ENCODE measurements around the genes TMBIM6 and CERS5.

GRCh38 chr12:49706236-49706334 lies 1.1 kb downstream of the FMNL3 start:
- PRO-cap = no peak
- RAMPAGE, long total RNA, 2 experiments = no peak in any of the 2 experiments

- PRO-cap = no peak
- RAMPAGE, long total RNA, 2 experiments = no peak in any of the 2 experiments
Observed at GRCh38 chr12:49707677-49707985, 426 bp upstream of the FMNL3 start.

GRCh38 chr12:49741455-49742494 lies at the start of gene TMBIM6:
TSS of gene TMBIM6 (plus strand) at chr12:49741557.
- PRO-cap = bidirectional peak, plus-strand start at chr12:49741557, minus-strand start at chr12:49741380; bidirectional peak, plus-strand start at chr12:49741811, minus-strand start at chr12:49741765; bidirectional peak, plus-strand start at chr12:49742179, minus-strand start at chr12:49742045
- RAMPAGE, long total RNA, 2 experiments = start-site peak on the plus strand in 2 of 2 experiments, at chr12:49741554-49741568 at its widest, 478 to 828 reads per replicate

GRCh38 chr12:49764776-49765458 lies 23.6 kb downstream of the TMBIM6 start:
- PRO-cap = no peak
- RAMPAGE, long total RNA, 2 experiments = no peak in any of the 2 experiments

DNA sequence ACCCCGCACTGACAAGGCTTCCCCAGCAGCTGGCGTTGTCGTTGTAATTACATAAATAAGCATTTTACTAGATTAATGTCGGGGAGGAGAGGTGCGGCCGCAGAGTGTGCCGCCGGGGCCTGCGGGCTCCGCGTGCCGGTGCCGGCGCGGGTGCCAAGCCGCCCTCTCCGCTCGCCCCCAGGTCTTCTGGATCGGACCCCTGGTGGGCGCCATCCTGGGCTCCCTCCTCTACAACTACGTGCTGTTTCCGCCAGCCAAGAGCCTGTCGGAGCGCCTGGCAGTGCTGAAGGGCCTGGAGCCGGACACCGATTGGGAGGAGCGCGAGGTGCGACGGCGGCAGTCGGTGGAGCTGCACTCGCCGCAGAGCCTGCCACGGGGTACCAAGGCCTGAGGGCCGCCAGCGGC lies 4.7 kb downstream of the AQP2 start:
- PRO-cap = no peak
- RAMPAGE, long total RNA, 2 experiments = no peak in any of the 2 experiments

- PRO-cap = no peak
- RAMPAGE, long total RNA, 2 experiments = no peak in any of the 2 experiments
Observed at GRCh38 chr12:50112366-50112843, 369 bp downstream of the COX14 start.

DNA sequence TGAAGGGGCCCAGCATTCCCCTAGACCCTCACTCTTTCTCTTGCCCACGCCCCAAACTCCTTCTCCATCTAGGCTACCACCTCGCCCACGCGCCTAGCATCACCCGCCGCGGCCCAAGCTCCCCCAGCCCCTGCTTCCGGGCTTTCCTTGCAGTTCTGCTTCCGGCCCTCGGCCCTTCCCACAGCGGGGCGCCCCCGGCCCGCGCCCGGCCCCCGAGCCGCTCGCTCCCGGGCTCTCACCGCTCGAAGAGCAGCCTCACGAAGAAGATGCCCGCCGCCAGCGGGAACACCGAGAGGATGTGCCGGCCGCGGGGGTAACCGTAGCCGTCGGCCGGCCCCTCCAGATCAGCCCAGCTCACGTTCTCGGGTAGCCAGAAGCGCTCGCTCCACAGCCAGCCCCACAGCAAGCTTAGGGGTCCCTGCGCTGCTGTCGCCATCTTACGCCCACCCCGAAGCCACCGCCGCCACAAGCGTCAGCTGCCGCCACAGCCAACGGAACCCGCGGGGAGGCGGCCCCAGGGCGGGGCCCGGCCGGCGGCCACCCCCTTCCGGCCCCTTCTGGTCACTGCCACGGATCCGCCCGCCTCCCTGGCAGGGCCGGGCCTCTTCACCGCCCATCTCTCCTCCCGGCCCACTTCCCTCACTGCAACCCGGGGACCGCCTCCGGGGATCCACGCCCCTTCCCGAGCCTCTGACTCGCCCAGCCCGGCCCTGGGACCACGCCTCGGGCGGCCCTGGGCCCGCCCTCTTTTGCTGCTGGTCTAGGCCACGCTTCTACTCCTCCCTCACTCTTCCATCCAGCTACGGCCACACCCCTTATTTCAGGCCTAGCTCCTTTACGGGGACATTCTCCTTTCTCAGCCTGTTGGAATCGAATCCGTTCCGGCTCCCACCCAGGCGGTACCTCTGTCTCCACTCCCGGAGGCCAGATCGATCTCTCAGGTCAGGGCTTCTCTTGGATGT lies at the start of gene CERS5:
Gene CERS5, minus strand, starts transcription at position 508 of the 962 bp plus-strand sequence.
- PRO-cap = bidirectional peak, plus-strand start at position 787 of the sequence, minus-strand start at position 508 of the sequence
- RAMPAGE, long total RNA, 2 experiments = start-site peak on the minus strand in 1 of 2 experiments, centred at position 486 of the sequence, 201 reads per replicate

- PRO-cap = bidirectional peak, plus-strand start at chr12:50221642, minus-strand start at chr12:50221323
- RAMPAGE, long total RNA, 2 experiments = no peak in any of the 2 experiments
Observed at GRCh38 chr12:50221020-50221869, 54.1 kb upstream of the CERS5 start.

DNA sequence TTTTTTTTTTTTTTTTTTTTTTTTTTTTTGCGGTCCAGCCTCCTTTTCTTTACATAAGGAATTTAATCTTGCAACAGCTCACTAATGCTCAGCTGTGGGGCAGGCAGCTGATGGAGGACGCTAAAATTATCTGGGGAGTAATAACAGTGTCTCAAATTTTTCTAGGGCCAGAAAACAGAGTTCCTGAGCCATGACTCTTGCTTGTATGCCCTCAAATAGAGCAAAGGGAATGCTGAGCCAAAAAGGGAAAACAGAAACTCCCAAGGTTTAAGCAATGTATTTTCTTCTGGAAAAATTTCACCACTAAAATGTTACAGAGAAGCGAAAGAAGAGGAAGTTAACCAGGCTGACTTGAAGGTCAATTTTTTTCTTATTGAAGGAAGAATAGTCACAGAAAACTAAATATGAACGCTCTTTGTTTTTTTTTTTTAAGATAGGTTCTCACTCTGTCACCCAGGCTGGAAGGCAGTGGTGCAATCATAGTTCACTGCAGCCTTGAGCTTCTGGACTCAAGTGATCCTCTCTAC lies 41.3 kb downstream of the LIMA1 start:
- PRO-cap = no peak
- RAMPAGE, long total RNA, 2 experiments = no peak in any of the 2 experiments

DNA sequence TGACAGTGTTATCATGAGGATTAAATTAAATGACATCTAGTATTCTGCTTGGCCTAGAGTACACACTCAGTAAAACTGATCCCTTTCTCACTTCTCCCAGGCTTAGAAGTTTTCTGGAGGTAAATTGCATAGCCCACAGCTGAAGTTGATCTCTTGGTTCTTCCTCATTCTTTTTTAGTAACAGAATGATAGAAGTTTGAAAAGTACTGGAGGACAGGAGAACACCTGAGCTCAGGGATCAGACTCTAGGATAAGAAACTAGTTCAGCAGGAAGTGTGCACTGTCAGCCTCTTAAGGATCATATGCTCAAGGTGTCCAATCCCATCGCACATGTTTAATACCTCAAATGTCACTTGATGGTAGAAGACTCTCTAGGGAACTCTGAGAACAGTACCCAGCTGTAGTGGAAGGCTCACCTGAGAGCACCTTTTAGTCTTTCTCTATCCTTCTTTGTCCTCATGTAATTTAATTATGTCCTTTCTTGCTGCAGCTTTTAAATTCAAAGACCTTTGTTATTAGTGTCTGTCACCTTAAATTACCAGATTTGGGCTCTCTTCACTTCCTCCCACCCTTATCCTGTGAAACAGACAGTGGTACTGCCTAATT lies 14.7 kb upstream of the LIMA1 start:
- PRO-cap = no peak
- RAMPAGE, long total RNA, 2 experiments = no peak in any of the 2 experiments

DNA sequence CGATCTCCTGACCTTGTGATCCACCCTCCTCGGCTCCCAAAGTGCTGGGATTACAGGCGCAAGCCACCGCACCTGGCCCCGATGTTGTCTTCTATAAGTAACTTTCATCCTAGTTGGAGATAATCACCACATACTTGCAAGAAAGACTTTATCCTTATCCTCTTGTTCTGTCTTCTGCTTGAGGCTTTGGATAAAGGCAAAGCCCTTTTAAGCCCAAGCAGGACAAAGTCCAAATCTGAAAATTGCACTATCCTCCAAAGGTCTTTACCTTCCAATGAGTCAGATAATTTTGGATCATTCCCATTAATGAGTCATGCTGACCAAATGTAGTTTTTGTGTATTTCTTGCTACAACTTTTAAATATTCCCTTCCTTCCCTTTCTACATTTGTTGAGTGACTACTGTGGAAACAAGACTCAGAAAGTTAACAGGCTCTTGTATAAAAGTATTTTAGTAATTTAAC lies 20.9 kb upstream of the LIMA1 start:
- PRO-cap = no peak
- RAMPAGE, long total RNA, 2 experiments = no peak in any of the 2 experiments

DNA sequence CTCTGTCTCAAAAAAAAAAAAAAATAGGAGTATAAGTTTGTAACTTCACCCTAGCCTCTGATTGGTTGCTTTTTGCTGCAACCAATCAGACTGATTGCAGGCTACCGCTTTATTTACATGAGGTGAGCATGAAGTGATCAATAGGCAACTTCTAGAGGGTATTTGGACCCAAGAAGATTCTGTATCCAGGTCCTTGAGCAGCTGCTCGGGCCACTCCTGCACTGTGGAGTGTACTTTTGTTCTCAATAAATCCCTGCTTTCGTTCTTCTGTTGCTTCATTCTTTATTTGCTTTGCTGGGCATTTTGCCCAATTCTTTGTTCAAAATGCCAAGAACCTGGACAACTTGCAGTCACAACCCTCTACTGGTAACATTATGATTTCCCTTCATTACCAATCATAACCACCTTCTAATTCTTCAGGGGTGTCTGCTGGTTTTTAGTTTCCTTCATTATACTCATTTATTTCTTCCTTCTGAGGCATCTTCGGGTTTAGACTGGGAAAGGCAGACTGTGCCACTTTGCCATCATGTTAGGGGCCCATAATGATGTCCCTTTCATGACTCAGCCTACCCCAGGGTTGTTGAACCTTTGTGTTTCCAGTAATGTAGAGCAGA lies 43.4 kb upstream of the LIMA1 start:
- PRO-cap = no peak
- RAMPAGE, long total RNA, 2 experiments = no peak in any of the 2 experiments

DNA sequence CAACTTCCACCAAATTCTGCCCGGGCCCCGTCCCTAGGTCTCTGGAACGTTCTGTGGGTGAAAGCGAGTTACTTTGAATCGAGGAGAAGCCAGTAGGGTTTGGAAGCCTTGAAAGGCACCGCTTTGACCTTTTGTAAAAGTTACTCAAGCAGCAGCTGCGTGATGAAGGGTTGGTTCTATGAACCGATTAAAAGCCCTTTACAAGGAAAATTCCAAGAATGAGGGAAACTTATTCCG lies 752 bp downstream of the LARP4 start:
- PRO-cap = no peak
- RAMPAGE, long total RNA, 2 experiments = no peak in any of the 2 experiments

GRCh38 chr12:50562263-50562890 lies 57.6 kb downstream of the DIP2B start:
- PRO-cap = no peak
- RAMPAGE, long total RNA, 2 experiments = start-site peak on the plus strand in 1 of 2 experiments, at chr12:50562493-50562612 at its widest, 12 reads per replicate

DNA sequence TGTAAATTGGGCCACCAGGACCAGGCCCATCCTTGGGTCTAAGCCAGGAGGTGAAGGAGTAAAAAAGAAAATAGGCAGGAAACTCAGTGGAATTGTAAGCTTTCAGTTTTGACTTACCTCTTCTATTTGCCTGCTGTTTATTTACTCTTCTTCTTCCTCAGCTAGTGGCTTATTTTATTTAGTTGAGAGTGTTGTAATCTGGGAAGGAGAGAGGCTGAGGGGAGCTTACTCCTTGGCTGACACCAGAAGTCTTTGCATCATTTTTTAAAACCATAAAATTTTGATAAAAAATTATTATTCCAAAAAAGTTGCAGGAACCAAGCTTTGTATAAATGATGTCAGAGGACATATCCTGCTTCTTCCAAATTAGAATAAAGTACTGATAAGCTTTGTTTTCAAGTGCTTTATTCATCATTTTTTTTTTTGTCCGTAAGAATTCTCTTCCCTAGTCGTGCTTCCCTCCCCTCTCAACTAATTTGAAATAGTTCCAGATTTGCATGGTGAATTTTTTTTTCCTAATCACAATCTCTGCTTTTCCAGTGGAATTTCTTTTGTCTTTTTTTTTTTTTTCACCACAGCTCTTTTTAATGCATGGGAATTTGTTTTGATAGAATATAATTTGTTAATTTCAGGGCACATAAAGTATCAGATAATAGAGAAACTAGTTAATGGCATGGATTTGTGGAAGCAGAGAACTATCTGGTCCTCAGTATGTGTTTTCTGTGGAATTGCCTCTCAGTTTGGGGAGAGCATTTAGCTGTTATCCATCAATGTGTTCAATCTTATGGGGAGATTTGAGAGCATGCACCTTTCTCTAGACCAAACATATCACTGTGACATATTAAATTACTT lies 64.0 kb downstream of the DIP2B start:
- PRO-cap = no peak
- RAMPAGE, long total RNA, 2 experiments = no peak in any of the 2 experiments

DNA sequence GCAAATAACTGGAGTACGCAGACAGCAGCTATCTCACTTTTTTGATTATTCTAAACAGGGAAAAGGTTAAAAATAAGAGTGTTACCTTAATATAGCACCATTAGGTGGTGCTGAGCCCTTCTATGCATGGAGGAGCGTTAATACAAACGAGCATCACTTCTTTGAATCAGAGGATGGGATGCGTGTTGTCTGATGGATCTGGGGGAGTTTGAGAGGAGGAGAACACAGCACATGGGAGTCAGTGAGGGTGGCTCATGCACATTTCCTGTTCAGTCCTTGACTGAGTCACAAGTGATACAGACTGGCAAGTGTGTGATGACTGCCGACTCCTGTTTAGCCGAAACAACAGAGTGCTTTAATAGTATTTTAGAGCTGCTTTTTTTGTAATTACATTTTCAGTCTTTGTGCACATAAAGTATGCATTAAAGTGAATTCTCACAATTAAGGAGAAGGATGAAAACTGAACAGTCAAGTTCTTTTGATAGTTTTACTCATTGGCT lies 92.7 kb downstream of the DIP2B start:
- PRO-cap = no peak
- RAMPAGE, long total RNA, 2 experiments = no peak in any of the 2 experiments

- PRO-cap = no peak
- RAMPAGE, long total RNA, 2 experiments = no peak in any of the 2 experiments
Observed at GRCh38 chr12:50611203-50611759, 106.5 kb downstream of the DIP2B start.

DNA sequence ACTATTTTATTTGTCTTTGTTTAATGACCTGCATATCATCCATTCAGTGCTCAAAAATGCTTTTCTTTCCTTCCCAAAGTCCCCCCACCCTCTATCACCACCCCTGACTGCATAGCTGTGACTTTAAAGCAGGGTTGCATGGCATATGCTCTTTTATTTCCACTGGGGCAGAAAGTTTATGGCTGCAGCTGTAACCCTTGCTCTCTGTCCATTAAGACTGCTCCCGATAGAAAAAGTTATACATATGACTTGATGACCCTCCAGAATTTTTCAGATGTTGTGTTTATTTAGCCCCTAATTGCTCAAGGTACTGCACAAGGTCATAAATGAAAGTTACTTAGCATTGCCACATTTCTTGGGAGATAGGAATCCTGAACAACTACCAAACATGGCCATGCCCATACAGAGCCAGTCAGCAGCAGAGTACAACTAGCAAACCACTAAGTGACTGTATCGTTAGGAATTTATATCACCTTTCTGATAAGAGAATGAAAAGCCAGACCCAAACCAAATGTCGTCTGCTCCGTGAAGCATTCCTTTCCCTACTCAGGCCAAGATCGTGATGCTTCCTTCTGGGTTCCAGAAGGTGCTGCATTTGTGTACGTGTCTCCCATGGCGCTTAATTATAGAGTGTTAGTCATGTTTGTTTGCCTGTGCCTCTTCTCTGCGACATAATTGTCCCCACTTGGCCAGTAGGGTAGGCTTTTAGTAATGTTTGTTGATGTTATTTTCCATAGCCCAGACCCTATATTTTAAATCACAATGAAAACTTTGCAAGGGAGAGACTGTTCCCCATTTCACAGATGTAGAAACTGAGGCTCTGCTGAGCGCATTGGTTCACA lies 114.4 kb downstream of the DIP2B start:
- PRO-cap = no peak
- RAMPAGE, long total RNA, 2 experiments = no peak in any of the 2 experiments

DNA sequence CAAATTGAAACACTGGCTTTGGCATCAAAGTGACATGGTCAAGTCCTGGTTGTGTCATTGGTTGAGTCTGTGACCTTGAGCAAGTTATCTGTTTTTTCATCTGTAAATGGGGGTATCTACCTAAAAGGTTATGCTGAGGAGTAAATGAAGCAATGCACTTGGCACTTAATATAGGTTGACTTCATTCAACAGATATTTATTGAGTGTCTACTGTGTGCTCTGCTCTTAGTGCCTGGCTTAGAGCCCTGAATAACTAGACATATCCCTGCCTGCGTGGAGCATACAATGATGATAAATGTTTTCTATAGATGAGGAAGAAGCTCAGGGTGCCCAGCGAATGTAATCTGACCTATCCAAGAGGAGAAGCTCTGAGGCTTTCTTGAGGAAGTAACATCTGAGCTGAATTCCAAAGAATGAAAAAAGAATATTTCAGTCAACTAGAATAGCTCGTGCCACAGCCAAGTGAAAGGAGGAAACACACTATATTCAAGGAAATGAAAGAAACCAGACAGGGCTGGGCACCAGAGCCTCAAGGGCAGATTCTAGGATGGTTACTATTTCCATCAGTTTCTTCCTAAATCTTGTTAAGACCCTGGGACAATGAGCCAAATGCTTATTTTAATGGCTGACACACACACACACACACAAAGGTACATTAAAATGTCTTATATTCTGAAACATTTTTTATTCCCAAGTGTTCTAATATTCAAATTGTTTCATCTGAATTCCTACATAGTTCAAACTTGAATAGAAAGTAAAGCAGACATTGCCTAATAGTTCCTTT lies 9.7 kb downstream of the METTL7A start:
- PRO-cap = no peak
- RAMPAGE, long total RNA, 2 experiments = no peak in any of the 2 experiments

GRCh38 chr12:50937044-50937674 lies 12.3 kb downstream of the METTL7A start:
- PRO-cap = no peak
- RAMPAGE, long total RNA, 2 experiments = no peak in any of the 2 experiments

Data from lower leg skin (tissue), 2 donors.